Mammary epithelial cell (primary cell): ENCODE measurements around the genes PHF10 and ERMARD.

DNA sequence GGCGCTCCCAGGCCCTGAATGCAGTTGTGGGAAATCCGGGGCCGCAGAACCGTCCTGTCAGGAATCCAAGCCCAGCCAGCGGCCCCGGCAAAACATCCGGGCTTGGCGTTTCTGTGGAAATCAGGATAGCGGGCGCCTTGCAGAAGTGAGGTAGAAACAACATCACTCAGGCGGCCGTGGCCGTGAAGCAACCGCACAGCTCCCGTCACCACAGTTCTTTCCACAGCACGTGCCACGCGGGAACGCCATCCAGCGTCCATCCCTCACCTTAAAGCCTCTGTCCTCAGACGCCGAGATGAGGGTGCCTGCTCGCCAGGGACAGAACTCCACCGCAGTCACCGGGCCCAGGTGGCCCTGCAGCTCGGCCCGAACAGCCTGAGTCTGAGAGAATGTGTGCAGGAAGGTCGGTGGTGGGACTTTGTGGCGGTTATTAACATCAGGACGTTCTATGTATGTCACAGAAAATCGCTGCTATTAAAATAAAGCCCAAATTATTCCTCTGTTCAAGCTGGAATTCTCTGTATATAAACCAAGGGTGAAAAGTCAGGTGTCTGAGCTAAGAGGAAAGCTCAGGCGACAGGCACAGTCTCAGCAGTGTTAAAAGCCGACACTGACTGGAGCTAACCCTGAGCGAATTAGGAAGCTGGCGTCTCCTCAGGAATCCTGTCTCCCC is 34.0 kb downstream of the WDR27 start:
- CAGE, long polyA plus RNA = no peak
- RRBS = 96% methylated on average over 5 of the region's 35 CpGs

DNA sequence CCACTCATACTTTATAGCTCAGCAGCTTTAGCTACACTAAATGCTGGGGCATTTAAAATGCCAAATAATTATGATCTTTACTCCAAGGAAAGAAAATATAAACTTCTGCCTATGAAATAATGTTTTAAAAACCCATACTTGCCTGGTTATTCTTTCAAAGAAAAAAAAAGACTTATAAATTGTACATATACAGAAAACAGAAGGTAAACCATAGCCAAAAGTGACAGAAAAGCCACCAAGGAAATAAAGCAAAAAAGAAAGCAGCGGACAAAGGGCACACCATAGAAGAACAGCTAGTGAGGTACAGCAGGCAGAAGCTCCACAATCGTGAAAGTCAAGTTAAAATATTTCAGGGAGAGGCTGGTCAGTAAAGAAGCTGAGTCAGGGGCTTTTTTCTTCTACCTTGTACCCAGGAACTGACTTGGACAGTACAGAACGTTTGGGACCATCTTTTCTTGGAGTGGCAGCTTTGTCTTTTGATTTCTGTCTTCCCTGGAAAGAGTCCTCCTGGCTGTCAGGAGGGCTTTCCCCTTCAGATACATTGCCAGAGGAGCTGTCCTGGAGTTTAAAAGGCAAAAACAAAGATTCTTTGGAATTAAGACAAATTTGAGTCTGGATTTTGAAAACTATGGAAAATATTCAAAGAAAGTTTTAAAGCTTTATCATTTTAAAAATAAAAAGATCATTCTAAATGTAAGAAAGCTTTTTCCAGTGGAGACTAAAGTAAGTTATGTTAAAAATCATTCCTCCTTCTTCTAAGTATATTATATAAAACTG is 8.1 kb downstream of the C6orf120 start:
- CAGE, long polyA plus RNA = no peak
- RRBS = no CpG with 5 or more reads among the region's 3 CpGs

DNA sequence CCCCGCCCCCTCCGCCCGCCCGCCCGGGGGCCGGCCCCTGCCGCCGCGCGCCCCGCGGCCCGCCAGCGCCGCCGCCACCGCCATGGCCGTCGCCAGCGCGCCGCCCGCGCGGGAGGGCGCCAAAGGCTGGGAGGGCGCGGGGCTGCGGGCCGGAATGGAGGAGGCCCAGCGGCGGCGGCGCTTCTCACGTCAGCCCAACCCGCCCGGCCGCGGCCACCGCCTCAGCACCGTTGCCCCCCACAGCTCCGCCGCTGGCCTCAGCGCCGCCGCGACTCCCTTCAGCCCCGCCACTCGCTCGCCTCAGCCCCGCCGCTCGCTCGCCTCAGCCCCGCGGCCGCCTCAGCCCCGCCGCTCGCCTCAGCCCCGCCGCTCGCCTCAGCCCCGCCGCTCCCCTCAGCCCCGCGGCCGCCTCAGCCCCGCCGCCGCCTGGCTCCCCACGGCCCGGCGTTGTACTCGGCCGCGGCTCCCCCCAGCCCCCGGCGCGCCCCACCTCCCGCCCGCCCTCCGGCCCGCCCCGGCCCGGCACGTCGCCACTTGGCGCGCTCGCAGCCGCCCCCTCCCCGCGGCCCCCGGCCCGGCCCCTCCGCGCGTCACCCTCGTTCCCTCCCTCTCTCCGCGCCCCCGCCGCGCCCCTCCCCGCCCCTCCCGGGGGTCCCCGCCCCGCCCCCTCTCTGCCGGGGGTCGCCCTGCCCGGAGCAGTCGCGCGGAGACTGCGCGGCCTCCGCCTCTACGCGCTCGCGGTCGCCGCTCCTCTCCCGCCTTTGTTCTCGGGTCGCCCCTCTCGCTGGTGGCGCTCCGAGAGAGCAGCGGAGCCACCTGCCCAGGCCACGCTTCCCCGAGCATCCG is at the start of gene PHF10:
Gene PHF10, minus strand, starts transcription at position 455 of the 846 bp plus-strand sequence.
- CAGE, long polyA plus RNA = no peak
- RRBS = 2% methylated on average over 30 of the region's 134 CpGs

GRCh38 chr6:169751017-169752299 is at the start of gene ERMARD:
TSS of gene ERMARD (plus strand) at chr6:169751622.
- CAGE, long polyA plus RNA = no peak
- RRBS = under 1% methylated on average over 24 of the region's 106 CpGs

DNA sequence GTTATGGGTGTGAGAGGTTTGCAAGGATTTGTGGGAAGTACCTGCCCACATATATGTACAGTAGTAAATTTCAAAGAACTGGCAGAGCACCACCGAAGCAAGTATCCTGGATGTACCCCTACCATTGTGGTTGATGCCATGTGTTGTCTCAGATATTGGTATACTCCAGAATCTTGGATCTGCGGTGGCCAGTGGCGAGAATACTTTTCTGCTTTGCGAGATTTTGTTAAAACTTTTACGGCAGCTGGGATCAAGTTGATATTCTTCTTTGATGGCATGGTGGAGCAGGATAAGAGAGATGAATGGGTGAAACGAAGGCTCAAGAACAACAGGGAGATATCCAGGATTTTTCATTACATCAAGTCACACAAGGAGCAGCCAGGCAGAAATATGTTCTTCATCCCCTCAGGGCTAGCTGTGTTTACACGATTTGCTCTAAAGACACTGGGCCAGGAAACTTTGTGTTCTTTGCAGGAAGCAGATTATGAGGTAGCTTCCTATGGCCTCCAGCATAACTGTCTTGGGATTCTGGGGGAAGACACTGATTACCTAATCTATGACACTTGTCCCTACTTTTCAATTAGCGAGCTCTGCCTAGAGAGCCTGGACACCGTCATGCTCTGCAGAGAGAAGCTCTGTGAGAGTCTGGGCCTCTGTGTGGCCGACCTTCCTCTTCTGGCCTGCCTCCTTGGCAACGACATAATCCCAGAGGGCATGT is 11.0 kb downstream of the FAM120B start:
- CAGE, long polyA plus RNA = no peak
- RRBS = no CpG with 5 or more reads among the region's 11 CpGs

- CAGE, long polyA plus RNA = no peak
- RRBS = no CpG with 5 or more reads among the region's 7 CpGs
These were observed 41.5 kb downstream of the FAM120B start for GRCh38 chr6:170348043-170348450.